Hematopoietic multipotent progenitor cell (in vitro differentiated cells): Measurements from ENCODE around the gene GID8.

- CAGE, long polyA plus RNA, result no peak
These were observed 24.4 kb upstream of the SLCO4A1 start for GRCh38 chr20:62617728-62618533.

GRCh38 chr20:62655346-62655586, 13.0 kb downstream of the SLCO4A1 start:
- CAGE, long polyA plus RNA, result no peak

DNA sequence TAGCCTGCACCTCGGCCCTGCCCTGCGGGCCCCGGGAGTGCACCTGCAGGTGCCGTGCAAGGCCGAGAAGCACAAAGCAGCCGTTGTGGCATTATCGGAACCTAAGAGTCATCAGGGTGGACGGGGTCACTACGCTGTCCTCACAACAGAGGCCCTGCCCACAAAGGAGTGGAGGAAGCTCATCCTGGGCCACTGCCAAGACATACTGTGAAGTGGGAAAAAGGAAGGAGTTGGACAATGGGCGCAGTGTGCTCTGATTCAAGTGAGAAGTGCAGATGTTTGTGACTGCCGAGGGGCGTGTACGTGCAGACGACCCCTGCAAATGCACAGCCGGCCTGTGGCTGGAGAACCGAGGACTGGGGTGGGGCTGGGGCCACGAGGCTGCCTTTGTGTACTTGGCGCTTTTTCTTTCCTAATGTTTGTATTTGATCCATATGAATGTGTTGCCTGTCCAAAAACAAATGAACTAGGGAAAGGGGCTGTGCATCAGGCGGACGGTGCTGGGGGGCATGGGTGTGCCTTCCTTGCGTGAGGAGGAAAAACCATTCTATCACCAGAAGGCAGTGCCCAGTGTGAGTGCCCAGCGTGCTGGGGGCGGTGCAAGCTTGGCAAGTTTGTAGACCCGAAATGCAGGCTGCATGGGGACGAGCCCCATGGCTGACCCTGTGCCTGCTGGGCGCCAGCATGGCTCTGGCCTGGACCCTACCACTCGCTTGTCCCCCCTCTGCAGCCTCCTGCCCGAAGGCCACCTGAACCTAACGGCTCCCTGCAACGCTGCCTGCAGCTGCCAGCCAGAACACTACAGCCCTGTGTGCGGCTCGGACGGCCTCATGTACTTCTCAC, 24.9 kb downstream of the SLCO4A1 start:
- CAGE, long polyA plus RNA, result no peak

GRCh38 chr20:62685965-62686607, 22.6 kb upstream of the NTSR1 start:
- CAGE, long polyA plus RNA, result no peak

DNA sequence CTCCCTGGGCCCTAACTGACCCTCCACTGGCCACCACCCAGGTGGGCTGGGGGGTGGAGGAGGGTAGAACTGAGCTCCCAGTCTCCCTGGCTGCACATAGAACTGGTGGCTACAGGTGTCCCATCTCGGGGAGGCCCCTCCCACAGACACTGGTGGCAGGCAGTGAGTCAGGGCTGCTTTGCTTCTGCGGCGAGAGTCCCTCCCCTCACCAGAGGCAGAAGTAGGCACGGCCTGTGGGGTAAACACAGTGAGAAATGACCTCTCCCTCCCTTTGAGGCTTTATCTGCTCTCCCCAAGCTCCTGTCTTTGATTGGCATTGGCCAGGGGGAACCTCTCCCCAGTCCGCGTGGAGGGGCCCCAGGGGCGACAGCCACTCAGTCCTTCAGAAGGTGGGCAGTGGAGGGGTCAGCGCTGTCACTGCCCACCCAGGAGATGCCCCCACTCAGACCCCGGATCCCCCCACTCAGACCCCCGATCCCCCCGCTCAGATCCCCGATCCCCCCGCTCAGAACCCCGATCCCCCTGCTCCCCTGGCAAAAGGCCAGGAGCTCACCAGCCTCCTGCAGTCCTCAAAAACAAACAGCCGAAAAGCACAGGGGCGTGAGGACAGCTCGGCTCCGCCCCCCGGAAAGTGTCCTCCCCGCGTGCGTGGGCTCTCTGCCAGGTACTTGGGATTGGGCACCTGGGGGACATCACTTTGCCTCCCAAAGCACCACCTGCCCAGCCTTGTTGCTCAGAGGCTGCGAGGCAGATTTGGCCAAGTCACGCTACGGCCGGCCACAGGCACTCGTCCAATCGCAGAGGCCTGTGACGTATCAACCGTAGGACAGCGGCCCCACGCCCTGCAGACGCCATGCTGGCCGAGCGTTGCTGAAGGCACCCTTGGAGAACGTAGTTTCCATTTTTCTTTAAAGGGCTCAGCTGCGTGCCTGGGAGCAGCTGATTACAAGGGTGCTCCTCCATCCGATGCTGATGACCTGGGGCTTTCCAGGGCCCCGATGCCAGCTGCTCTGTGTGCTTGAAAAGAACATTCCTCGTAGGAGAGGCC, 2.8 kb downstream of the NTSR1 start:
- CAGE, long polyA plus RNA, result no peak

DNA sequence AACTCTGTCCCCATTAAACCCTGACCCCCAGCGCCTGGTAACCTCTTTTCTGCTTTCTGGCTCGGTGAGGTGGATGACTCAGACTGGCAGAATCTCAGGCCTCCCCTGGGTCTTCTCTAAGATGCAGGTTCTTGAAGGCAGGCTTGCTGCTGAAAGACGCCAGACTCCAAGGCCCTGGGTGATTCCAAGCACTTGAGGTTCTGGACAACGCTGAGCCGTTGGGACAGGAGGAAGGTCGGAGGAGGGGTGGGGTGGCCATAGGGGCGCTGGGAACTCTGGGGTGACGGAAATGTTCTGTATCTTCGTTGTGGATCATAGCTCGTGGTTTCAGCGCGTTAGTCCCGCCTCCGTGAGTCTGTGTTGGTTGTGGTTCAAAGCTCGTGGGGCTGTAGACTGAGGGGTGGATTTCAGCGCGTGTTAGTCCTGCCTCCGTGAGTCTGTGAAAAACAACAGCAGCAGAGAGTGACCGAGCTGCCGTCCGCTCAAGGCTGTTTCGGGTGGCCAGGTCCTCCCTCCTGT, 7.6 kb downstream of the NTSR1 start:
- CAGE, long polyA plus RNA, result no peak

DNA sequence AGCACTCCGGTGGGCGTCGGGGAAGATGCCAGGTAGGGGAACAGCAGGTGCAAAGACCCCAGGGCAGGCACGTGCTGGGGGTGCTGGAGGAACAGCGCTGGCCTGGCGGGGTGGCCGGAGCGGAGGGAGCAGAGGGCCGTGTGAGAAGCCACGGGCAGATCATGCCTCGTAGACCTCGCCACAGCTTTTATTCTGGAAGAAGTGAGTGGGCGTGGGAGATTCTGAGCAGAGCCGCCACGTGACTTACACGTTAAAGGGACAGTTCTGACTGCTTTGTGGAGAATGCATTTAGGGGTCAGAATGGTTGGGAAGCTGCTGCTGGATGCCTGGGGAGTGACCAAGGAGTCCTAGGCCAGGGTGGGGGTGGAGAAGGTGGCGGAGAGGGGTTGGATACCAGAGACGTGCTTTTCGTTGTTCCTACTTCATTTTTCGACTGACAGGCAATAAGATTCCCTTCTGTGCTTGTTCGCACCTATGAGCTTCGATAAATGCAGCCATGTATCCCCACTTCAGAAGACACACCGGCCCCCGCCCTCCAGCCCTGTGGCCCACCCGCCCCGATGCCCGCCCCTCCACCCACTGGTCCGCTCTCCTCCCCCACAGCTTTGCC, 9.5 kb downstream of the NTSR1 start:
- CAGE, long polyA plus RNA, result no peak

DNA sequence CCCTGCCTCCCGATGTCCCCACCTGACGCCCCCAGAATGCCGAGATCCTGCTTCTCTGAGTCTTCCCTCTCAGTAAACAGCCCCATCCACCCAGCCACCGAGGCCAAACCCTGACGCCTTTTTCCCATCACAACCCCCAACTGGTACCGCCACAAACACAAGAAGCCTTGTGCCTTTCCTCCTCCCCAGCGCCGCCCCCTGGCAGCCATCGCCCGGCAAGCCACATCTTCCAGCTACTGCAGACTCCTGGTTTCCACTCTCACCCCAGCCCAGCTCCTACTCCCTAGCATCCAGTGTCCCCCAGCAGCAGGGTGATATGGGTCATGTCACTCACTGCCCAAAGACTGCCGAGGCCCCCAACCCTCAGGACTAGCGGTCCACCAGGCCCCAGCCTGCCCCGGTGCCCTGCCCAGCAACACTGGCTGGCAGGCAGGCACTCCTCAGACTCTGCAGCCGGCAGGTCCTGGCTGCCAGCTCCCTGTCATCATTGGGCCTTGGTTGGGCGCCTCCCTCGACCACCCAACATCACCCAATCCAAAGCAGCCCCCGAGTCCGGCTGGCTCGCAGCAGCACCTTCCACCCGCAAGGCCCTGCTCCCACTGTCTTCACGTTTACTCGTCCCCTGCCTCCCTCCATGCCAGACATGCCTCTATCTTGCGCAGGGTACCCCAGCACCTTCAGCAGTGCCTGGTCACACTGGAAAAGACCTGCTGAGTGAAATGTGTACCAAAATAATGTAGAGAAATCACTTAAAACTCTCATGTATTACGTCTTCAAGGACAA, 11.1 kb downstream of the TCFL5 start:
- CAGE, long polyA plus RNA, result no peak

GRCh38 chr20:62852679-62853196, 8.9 kb downstream of the TCFL5 start:
- CAGE, long polyA plus RNA, result no peak

- CAGE, long polyA plus RNA, result no peak
These were observed 15.5 kb downstream of the DIDO1 start for GRCh38 chr20:62910497-62911495.

GRCh38 chr20:62923348-62923755, 3.0 kb downstream of the DIDO1 start:
- CAGE, long polyA plus RNA, result no peak

DNA sequence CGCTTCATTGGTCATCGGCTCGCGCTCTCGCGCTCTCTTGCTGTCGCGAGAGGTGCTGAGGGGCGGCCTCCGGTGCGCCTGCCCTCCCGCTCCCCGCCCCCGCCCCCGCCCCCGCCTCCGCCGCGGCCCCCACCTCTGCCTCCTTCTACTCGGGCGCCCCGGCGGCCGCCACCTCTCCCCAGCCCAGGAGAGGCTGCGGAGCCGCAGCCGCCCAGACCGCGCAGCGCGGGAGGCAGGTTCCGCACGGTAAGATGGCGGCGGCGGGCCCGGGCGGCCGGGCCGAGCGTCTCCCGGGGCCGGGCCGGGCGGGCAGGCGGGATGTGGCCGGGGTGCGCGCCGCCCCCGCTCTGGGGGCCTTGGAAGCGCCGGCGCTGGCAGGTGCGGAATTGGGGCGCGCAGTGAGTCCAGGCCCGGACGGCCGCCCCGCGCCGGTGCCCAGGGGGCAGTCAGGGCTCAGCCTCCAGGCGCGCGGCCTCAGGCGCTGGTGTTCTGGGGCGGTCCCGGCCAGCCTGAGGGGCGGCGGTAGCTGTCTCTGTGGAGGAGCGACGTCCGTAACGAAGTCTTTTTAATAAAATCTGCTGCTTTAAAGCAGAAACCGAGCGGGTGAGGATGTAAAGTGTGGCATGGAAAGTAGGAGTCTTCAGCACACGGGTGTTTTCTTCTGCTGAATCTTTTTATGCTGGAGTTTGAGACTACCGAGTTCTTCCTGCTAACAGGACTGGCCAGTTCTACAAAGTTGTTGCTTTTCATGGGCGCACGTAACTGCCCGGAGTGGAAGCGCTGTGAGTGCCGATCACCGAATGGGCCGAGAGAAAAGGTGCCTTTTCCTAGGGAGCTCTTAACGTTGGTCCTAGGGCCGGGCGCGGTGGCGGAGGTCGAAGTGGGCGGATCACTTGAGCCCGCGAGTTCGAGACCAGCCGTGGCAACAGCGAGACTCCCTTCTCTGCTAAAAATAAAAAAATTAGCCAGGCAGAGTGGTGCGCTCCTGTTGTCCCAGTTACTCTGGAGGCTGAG, at the start of gene GID8:
TSS of gene GID8 (plus strand) at position 140 of the 1,014 bp plus-strand sequence.
- CAGE, long polyA plus RNA, result no peak

- CAGE, long polyA plus RNA, result no peak
These were observed 25.2 kb downstream of the SLC17A9 start for GRCh38 chr20:62977455-62978372.

- CAGE, long polyA plus RNA, result no peak
These were observed 96.3 kb upstream of the BHLHE23 start for GRCh38 chr20:63102978-63103593.

- CAGE, long polyA plus RNA, result no peak
These were observed 8.6 kb downstream of the ARFGAP1 start for GRCh38 chr20:63281038-63281845.

GRCh38 chr20:63533646-63534517, 3.3 kb downstream of the PTK6 start:
- CAGE, long polyA plus RNA, result no peak

GRCh38 chr20:63538528-63539077, 1.4 kb upstream of the PTK6 start:
- CAGE, long polyA plus RNA, result no peak

DNA sequence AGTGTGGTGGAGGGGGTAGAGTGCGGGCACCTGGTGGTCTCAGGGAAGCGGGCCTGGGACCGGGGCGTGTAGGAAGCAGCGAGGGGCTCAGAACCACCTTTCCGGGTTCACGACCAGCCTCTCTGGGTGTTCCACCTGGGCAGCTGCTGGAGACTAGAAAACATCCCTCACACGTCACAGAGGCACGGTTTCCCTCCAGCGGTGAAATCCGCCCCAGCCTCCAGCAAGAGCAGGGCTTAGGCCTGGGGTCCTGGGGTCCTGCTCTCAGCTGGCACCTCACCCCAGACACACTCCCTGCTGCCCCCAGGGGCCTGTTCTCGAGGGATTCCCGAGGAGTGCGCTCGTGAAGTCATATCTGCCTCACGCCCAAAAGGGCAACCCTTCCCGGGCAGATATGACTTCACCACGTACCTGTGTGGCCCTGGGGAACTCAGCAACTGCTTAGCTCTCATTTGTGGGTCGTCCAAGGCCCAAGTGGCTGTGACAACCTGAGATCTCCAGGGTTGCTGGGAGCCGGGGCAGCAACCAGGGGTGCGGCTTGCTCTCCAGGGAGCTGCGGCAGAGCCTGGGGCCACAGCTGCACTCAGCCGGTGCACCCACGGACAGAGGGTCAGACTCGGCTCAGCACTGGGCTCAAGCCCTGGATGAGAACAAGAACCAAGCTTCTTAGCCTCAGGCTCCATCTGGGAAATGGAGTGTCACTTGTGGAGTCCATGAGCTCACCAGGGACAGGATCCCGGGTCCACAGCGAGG, 545 bp downstream of the FNDC11 start:
- CAGE, long polyA plus RNA, result no peak

DNA sequence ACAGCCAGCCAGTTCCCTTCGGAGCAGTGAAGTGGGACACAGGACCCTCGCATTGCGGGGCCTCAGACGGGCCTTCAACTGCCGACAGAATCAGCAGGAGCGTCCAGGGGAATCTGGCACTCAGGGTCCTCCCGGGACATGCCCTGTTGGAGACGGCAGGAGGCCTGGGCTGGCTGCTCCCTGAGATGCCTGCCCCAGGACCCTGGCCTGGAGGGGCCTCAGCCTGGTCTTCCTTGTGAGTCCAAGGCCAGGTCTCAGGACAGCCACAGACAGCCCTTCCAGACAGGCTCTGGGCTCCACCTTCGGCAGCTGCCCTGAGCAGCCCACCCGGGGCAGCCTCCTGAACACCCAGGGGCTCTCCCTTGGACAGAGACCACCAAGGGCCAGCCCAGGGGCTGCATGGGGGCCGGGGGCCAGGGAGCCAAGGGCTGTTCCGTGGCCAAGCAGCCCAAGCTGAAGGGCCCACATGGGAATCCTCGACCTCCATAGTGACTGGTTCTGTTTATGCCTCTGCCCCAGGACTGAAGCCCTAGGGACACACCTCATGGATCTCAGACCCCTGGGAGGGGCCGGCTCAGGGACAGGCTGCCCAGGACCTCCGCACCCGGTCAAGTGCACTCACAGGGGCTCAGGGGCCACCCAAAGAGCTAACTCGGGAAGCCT, 14.7 kb upstream of the HELZ2 start:
- CAGE, long polyA plus RNA, result no peak

GRCh38 chr20:63619180-63619870, 7.6 kb downstream of the GMEB2 start:
- CAGE, long polyA plus RNA, result no peak